HCT116 (cell line): ENCODE measurements around the genes LRRN2 and SLC45A3.

DNA sequence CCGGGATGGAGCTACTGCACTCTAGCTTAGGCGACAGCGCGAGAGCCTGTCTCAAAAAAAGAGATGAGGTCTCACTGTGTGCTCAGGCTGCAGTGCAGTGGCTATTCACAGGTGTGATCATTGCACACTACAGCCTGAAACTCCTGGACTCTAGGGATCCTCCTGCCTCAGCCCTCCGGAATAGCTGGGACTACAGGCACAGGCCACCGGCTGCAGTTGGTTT, 1.8 kb downstream of the MDM4 start:
- RRBS: no CpG with 5 or more reads among the region's 6 CpGs

- RRBS: no CpG with 5 or more reads among the region's 6 CpGs
These were observed 14.7 kb downstream of the LRRN2 start for GRCh38 chr1:204670567-204671585.

DNA sequence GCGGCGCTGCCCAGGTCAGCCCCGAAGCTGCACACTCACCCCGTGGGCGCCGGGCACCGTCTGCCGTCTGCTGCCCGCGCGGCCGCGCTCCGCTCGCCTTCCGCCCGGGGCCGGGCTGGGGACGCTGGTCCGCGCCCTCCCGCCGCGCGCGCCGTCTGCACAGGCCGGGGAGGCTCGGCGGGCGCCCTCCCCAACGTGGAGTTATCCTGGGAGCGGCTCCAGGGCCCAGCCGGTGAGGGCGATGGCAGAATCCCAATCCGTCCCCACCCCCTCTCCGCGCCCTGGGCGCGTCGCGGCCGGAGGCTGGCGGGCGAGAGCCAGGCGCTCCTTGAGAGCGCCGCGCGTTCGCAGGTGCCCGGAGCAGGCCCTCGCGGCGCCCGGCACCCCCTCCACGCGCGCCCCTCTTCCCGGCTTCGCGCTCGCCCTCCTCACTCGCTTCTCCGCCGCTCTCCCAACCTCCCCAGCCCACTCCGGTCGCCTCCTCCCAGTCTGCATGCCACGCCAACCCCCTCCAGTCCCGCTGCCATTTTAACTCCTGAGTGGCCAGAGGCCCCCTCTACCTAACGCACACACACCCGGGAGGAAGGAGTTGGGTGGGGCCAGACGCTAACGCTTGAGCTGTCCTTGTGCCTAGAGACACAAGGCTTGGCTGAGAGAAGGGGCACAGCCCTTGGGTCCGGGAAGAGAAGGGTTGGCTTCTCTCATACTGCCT, at the start of gene LRRN2:
Gene LRRN2, minus strand, starts transcription at position 458 of the 712 bp plus-strand sequence.
- RRBS: 2% methylated on average over 64 of the region's 75 CpGs

DNA sequence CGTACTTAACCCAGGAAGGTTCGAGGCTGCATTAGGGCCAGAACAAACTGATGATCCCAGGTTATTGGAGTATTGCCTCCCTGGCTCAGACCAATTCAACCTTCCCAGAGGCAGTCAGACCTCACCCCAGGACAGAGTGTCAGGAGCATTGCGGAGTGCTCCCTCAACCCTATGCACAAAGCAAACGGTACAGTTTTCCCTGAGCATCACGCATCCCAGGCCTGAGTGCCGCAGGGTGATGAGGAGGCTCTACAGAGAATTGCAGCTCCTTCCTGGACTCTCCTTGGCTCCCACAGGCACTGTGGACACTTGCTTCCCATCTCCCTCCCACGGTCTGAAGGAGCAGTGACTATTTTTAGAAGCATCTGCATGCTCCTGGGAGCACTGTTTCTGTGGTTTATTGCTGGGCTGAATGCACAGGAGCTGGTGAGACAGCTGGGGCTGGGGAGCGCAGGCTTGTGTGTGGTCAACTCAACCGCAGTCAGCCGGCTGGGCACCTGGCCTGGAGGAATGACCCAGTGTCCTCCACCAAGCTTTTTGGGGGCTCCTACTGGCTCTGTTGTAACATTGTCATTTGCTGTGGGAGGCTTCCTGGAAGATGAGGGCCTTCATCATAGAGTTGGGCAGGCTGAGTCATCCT, 43.7 kb downstream of the NFASC start:
- RRBS: no CpG with 5 or more reads among the region's 10 CpGs

- RRBS: no CpG with 5 or more reads among the region's 6 CpGs
These were observed 28.3 kb downstream of the TMCC2 start for GRCh38 chr1:205256100-205256463.

- RRBS: no CpG with 5 or more reads among the region's 5 CpGs
These were observed 4.0 kb downstream of the NUAK2 start for GRCh38 chr1:205317536-205317943.

GRCh38 chr1:205354747-205355514, 1.8 kb downstream of the KLHDC8A start:
- RRBS: no CpG with 5 or more reads among the region's 6 CpGs

GRCh38 chr1:205359596-205360801, 3.3 kb upstream of the KLHDC8A start:
- RRBS: 84% methylated on average over 5 of the region's 14 CpGs

DNA sequence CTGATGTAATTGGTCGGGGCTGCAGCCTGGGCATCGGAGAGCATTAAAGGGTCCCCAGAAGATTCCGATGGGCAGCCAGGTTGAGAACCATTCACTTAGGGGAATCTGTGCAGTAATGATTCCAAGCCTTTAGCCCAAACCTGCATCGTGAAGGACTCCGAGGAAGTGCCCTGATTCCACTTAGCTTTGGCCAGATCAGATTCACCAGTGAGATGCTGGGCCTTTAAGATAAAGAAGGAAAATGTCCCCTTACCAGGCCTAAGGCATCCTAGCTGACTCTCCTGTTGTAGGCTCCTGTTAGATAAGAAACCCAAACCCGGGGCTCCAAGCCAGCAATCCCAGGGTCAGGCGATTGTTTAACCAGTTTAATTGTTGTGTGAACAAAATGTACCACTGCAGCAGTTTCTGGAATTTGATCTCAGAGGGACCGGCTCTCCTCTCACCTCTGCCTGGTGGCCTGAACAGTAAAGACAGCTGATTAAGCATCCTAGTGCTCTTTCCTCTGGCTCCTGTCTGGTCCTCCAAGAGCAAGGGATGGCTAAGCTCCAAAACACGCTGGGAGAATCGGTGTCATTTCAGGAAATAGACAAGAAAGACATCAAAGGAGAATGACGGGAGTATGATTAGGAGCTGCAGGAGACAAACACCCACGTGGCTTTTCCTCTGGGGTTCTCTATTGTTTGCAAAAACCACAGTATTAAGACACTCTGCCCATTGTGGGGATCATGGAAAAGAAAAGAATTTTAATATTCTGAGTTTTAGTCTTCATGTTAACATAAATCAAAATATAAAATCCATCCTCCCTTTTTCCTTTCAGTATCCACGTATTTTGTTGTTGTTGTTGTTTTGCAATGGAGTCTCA, 9.3 kb upstream of the KLHDC8A start:
- RRBS: no CpG with 5 or more reads among the region's 13 CpGs

DNA sequence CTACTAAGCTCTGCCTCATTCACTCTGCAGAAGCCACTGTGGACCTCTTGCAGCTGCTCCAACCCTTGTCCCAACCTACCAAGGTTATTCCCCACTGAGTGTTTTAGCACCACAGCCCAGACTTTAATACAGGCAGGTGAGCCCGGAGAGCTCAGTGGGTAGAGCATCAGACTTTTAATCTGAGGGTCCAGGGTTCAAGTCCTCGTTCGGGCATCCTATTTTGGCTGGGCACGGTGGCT, 18.1 kb upstream of the BLACAT1 start:
- RRBS: no CpG with 5 or more reads among the region's 4 CpGs

DNA sequence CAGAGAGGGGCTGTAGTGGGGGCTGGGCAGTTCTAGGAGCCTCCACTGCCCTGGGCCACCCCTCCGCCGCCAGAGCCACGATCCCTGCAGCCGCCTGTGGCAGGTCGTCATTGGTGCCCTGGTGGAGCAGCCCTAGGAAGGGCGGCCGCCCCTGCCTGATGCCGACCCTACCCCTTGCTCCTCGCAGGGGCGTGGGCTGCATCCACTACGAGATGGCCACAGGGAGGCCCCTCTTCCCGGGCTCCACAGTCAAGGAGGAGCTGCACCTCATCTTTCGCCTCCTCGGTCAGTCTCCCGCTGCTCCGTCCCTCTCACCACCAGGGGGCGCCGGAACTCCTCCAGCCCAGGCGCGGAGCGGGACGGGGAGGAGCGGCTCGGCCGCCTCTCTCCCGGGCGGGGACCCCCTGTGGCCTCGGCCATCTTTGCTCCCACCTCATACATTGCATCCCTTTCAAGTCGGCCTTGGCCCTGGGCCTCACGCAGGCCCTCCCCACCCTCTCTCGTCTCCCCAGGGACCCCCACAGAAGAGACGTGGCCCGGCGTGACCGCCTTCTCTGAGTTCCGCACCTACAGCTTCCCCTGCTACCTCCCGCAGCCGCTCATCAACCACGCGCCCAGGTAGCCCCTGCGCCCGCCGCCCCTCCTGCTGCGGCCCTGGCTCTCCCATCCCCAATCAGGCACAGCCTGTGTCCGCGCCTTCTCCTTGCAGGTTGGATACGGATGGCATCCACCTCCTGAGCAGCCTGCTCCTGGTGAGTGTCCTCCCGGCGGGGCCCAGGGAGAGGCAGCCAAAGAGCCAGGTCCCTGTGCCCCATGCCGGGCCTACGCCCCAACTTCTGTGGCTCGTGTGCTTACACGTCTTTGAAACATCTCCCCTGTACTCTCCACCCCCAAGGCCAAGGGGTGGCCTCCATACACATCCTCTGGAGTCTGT, 24.6 kb downstream of the CDK18 start:
- RRBS: 16% methylated on average over 16 of the region's 53 CpGs

DNA sequence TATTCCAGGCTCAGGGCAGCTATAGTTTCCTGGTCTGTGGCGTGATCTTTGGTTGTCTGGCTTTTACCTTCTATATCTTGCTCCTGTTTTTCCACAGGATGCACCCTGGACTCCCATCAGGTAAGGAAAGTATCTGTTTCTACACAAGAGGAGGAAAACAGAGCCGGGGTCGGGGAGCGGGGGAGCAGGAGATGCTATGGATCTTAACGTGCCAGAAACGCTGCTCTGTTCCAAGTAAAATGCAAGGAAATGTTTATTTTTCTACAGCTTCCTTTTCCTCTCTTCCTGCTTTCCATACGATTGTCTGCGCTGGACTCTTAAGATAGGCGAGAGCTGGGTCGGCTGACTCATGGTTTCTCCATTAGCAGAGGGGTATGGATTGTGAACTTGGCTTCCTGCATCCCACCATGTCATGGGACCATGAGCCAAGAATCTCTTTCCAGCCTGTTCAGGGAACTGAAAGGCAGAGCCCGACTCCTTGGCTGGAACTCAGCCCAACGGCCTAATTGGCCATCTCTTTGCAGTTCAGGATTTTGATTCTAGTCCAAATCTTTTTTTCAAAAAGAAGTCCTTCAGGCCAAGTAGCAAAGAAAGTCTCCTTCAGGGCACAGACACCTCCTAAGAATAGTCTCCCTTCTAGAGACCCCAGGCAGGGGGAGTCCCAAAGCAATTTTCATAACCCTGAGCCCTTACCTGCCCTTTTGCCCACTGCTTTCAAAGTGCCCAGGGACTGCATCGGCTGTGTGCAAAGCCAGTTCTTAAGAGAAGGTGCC, 30.5 kb downstream of the MFSD4A start:
- RRBS: no CpG with 5 or more reads among the region's 13 CpGs

DNA sequence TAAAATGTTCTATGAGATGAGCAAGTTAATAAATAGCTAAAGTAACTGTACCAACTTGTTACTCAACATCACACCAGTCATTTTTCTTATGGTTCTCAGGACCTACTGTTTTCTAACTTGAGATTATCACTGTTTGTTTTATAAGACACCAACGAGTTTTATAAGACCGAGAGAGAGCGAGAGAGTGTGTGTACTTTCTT, 12.4 kb downstream of the ELK4 start:
- RRBS: no CpG with 5 or more reads among the region's 3 CpGs

DNA sequence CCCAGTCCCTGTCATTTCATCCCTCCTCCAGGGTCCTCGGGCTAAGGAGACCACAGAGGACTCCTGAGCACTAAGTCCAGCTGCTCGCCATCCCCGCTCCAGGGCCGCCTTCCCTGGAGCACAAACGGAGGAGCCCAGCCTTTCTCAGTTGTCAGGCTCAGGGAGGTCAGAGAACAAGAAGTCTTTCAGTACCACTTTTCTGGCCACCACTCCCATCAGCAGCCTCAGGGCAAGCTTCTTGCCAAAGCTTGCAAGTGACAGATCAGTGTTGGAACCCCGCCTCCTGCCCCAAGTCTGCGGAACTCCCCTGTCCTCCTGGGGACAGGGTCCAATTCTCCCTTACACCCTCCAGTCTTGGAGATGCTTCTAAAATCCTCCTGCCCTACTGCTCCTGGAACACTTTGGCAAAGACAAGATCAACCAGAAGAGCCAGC, 12.1 kb downstream of the SLC45A3 start:
- RRBS: no CpG with 5 or more reads among the region's 7 CpGs

DNA sequence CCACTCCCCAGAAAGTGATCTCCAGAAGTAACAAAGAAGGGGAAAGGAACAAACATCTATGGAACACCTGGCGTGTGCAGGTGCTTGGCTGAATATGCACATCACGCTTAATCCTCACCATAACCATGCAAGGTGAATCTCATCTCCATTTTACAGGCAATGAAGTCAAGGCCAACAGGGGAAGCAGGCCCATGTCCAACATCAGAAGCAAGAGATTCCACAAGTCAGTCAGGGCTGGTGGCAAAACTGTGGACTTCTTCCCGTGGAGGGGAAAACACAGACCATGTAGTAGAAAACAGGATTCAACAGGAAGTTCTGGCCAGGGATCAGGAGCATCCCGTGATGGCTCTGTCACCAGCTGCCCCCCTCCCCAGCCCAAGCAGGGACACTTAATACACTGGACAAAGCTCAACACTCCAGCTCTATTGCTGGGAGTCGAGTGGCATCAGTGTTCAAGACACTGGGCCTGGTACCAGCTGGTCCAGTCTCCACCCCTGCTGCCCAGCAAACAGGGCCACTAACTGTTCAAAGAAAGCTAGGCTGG, 3.8 kb downstream of the SLC45A3 start:
- RRBS: no CpG with 5 or more reads among the region's 5 CpGs

GRCh38 chr1:205680254-205681049, at the start of gene SLC45A3:
Gene SLC45A3, minus strand, starts transcription at chr1:205680509.
- RRBS: 2% methylated on average over 27 of the region's 65 CpGs

- RRBS: no CpG with 5 or more reads among the region's 1 CpG
These were observed 22.7 kb upstream of the SLC45A3 start for GRCh38 chr1:205703046-205703454.

GRCh38 chr1:205719246-205720193, 30.5 kb downstream of the NUCKS1 start:
- RRBS: no CpG with 5 or more reads among the region's 4 CpGs

GRCh38 chr1:205849686-205850001, 288 bp downstream of the PM20D1 start:
- RRBS: no CpG with 5 or more reads among the region's 21 CpGs

- RRBS: no CpG with 5 or more reads among the region's 1 CpG
These were observed 27.1 kb downstream of the FAM72A start for GRCh38 chr1:206175593-206175795.